AG08470 (cell line): ENCODE results near the genes SLC25A15, MTRF1 and NAA16.

DNA sequence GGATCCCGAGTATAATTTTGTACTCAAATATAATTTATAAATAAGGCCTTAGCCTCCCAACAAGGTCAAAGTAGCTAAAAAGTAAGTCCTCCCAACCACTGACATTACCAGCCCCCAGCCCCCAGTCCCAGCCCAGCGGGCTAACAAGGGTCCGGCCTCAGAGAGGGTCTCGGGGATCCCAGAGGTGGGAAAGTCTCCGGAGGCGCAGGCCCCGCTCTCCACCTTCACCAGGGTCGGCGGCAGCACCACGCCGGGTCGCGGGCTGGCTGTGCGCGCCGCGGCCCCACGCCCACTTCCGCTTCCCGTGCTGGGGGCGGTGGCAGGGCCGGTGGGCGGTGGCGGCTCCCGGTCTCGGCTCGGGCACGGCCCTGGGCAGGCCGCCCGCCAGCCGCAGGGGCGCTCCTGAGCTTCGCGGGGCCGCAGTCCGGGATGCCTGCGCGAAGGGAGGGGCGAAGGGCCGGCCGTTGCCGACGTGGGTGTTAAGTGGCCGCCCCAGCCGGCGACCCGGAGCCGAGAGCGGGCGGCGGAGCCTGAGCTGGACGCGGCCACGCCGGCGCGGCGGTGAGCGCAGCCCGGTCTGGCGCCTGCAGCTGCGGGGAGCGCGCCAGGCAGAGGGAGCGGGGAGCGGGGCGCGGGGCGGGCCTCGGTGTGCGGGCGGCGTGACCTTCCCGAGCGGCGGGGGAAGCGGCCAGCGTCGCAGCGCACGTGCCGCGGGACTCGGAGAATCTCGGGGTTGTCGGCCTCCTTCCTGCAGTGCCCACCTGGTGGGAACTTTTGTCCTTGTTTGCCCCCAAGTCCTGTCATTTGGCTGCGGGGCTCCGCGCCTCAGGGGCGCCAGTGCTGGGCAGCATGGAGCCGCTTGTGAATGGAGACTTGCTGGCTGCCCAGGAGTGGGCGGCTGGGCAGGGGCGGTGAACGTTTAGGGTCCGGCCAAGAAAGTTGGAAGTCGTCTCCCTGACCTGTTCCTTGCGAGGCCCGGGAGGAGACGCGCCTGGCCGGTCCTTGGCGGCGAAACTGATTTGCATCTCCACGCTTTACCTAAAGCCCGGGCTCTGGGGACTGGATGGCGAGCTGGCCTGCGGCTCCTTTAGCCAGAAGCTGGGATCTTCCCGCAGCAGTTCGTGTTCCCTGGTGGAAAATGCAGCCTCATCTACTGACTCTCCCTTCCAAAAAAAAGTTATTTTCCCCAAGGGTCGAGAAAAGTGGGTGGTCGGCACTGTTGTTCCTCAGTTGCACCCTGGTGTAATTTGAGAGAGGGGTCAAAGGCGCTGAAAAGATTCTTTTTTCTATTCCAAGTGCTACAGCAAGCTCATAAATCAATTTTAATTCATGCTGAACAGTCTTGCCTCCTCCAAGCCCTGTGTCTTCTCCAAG lies at the start of gene SLC25A15:
Gene SLC25A15 (plus strand): TSS at position 509 of the 1,374 bp plus-strand sequence.
- RRBS = 2% methylated on average over 35 of the region's 112 CpGs

- RRBS = no CpG with 5 or more reads among the region's 3 CpGs
These were observed 90.0 kb downstream of the ELF1 start for GRCh38 chr13:40929062-40929580.

- RRBS = no CpG with 5 or more reads among the region's 6 CpGs
These were observed 73.9 kb downstream of the ELF1 start for GRCh38 chr13:40944994-40945909.

GRCh38 chr13:40957358-40957738 lies 61.8 kb downstream of the ELF1 start:
- RRBS = no CpG with 5 or more reads among the region's 1 CpG

GRCh38 chr13:41107170-41108069 lies 25.2 kb downstream of the KBTBD6 start:
- RRBS = 57% methylated on average over 1 of the region's 22 CpGs

DNA sequence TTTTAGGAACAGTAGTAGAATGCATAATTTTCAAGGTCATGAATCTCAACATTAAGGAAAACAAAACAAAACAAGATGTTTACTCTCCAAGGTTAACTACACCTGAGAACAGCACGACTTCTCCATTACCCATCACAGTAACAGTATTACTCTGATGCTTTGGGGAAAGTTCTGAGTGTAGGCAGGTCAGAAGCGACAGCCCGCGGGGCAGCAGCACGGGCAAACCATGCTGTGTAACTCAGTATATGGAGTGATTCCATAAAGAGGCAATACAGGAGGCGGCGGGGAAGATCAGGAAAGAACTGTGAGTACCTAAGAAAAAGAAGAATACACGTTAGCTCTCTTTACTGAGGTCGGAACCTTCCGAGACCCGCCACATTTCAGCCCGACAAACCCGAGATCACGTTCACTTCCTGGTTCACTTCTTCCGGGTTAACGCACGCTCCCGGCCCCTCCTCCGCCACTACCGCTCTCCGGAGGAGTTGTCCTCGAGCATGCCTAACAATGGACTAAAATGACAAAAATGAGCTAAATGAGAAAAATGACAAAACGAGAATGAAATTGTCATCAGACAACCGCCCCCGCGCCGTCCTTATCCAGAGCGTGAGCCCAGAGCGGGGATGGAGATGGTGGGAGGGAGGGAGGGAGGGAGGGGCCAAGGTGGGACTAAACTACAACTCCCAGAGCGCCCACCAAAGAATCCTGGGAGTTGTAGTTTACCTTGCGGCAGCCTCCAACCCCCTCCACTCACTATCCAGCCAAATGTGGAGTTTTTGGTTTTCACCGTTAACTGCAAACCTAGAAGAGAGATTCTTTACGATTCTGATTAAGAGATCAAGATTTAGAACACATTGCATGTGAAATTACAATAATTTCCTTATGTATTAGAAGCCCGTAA lies at the start of gene MTRF1:
Gene MTRF1 (minus strand): TSS at position 404 of the 898 bp plus-strand sequence.
- RRBS = no CpG with 5 or more reads among the region's 34 CpGs

DNA sequence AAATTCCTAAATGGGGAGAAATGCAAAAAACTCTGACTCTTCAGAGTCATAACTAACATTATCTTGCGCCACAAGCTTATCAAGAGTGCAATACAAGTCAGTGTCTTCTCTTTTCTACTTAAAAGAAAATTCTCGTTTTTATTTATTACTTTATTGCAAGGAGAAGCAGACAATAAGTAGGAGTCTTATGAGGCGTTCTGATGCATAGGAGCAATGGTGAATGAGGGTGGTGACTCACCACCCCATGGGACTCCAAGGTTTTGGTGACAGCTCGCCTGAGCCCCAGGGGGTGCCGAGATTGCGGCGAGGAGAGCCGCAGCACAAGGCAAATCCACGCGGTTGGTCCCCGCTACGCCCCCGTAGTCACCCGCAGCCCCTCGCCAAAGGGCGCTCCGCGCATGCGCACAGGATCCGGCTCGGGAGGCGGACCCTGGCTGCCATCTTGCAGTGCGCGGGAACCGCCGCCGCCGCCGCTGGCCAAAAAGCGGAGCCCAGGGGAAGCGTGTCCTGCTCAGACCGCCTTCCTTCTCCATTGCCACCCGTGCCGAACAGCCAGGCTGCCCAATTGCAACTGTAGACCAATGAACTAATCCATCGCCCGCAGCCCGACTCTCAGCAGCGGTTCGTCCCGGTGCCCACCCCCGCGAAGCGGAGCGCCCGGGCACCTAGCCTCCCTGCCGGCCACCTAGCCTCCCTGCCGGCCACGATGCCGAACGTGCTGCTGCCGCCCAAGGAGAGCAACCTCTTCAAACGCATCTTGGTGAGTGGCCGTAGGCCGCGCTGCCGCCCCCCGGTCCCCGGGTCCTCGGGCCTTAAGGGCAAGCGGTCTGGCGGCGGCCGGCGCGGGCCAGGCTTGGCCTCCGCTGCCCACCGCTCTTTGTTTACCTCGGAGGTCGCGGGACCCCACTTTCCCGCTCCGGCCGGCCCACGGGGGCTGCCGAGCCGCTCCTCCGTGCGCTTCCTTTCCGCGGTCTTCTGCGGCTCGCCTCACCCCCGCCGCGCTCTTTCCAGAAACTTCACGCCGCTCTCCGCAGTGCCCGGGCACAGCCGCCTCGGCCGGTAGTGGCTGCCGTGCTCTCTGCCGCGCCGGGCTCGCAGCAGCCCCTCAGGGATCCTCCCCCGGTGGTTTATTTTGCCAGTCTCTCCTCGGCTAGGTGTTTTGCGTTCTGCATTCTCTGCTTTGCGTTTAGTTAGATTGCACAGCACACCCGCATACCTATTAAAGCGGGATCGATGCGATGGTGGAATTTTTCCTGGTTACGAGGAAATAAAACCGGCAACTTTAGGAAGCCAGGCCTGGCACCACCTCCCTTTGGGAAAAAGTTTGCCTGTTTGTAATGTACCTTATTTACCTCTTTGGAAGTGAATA lies at the start of gene NAA16:
Gene NAA16 (plus strand): TSS at position 445 of the 1,369 bp plus-strand sequence.
- RRBS = 1% methylated on average over 20 of the region's 107 CpGs

DNA sequence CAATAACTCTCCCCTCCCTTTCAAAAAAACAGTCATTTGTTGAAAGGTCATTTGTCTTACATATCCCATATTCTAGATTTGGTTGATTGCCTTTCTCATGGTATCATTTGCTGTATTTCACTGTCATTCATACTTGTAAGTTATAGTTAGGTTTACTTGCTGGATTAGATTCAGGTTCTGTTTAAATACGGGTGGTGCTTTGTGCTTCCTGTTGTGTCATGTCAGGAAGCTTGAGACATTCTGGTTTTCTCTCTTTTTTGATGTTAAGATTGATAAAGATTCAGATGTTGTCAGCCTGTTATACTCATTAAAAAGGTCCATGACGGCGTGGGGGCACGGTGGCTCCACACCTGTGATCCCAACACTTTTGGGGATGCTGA lies 45.6 kb downstream of the NAA16 start:
- RRBS = no CpG with 5 or more reads among the region's 4 CpGs

GRCh38 chr13:41459304-41459701 lies 2.0 kb downstream of the RGCC start:
- RRBS = no CpG with 5 or more reads among the region's 4 CpGs

GRCh38 chr13:41654981-41655180 lies 197.5 kb downstream of the RGCC start:
- RRBS = no CpG with 5 or more reads among the region's 5 CpGs

DNA sequence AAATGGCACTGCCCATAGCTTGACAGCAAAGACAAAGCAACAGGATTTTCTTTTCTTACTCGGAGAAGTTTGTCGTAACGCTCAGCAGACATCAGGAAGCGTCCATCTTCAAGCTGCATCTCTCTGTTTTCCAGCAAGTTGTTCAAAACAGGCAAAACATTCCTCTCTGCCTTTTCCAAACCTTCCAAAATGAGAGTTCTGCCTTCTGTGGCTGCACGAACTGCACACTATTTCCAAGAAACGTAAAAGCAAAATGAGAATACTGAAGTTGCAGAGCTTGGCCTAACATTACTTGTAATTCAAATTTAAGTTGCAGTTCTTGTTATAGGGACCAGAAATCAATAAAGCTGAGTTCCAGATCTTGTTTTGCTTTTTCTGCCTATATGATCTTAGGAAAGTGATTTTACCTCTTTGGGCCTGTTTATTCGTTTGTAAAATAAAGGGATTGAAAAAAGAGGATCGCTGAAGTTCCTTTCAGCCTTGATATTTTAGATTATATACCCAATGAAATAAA lies 69.5 kb downstream of the VWA8 start:
- RRBS = no CpG with 5 or more reads among the region's 8 CpGs

- RRBS = no CpG with 5 or more reads among the region's 2 CpGs
These were observed 49.1 kb downstream of the VWA8 start for GRCh38 chr13:41911811-41912256.

GRCh38 chr13:42320291-42321013 lies 48.5 kb downstream of the AKAP11 start:
- RRBS = no CpG with 5 or more reads among the region's 9 CpGs

DNA sequence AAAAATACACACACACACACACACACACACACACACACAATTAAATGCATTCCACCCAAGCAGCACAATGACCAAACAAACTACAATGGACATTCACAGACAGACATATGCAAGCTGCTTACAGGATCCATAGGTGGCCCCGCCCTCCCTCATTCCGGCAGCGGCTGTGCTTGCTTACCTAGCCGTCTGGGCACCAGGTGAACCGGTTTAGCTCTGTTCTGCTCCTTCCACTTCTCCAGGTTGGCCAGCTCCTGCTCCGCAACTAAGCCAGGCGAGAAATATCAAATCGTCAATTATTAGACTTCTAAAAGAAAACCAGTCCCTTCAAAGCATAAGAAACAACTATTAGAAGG lies 23.1 kb downstream of the EPSTI1 start:
- RRBS = 58% methylated on average over 4 of the region's 8 CpGs

GRCh38 chr13:43095355-43096079 lies 72.1 kb downstream of the DNAJC15 start:
- RRBS = no CpG with 5 or more reads among the region's 2 CpGs

GRCh38 chr13:43331667-43331948 lies 308.2 kb downstream of the DNAJC15 start:
- RRBS = no CpG with 5 or more reads among the region's 5 CpGs

GRCh38 chr13:43608769-43609140 lies 178.0 kb downstream of the ENOX1 start:
- RRBS = no CpG with 5 or more reads among the region's 4 CpGs

DNA sequence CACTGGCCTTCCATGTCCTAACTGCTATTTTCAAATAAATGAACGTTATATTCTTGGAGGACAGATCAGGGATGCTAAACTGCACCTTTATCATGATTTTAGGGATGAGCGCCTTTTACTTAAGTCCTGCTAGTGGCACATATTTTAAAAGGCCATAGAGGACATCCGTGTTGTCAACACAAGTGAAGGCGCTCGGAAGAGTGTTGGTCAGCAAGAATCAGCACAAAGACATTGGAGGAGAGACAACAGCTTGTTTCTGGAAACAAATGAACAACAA lies 943 bp downstream of the CCDC122 start:
- RRBS = no CpG with 5 or more reads among the region's 5 CpGs

GRCh38 chr13:43986146-43986964 lies 106.7 kb downstream of the LACC1 start:
- RRBS = no CpG with 5 or more reads among the region's 4 CpGs